PC-3 (cell line): ENCODE measurements around the genes MSH2, FBXO11, STON1 and GTF2A1L.

DNA sequence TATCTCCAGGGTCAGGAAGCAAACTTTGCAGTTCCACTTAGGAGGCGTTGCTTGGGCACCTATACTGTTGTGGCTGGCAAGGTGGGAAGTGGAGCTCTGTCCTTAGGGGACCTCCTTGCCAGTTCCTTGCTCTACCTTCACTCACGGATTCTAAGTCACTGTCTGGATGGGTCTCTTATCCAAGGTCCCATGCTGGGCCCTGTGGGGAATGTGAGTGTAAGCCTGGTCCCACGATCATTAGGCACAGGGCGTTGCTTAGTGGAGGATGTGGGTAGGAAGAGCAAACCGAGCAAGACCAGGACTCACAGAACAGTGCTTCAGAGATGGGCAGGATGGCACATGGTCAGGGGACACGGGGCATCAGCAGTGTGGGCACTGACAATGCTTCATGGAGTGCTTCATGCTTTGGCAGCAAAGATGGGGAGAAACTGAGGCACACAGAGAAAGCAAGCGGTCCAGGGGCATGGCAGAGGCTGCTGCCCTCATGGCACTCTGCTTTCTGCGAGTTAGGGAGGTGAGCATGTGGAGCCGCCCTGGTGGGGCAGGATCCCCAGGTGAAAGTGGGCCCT is 104.8 kb downstream of the TTC7A start:
- RAMPAGE, long total RNA, result no peak

DNA sequence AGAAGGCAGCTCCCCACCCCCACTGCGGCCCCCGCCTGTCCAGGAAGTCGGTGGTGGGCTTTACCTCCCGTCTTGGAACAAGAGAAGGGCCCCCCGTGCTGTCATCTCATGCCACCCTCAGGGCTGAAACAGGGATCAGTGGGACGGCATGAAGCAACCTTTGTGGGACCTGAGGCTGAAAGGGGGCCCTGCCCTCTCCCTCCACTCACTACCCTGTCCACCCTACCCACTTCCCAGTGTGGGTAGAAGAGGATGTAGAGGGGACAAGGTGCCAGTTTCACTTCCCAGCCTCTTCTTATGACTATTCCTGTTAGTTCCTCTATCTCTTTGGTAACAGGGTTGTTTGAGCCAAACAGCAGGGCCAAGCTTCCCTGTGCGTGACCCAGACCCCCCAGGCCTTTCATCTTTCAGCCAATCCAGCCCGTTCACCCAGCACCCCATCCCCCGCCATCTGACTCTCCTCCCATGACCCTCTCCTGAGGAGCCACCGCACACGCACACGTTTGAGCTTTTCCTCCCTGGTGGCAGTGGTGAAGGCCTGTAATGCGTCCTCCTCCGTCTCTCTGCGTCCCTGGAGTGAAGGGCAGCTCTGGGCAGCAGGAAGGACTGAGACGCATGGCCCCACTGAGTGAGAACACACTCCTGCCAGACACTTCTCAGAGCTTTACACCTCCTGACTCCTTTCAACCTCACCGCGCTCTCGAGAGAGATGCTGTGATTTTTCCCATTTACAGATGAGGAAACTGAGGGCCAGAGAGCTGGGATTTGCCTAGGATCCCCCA is 82.3 kb downstream of the STPG4 start:
- RAMPAGE, long total RNA, result no peak

DNA sequence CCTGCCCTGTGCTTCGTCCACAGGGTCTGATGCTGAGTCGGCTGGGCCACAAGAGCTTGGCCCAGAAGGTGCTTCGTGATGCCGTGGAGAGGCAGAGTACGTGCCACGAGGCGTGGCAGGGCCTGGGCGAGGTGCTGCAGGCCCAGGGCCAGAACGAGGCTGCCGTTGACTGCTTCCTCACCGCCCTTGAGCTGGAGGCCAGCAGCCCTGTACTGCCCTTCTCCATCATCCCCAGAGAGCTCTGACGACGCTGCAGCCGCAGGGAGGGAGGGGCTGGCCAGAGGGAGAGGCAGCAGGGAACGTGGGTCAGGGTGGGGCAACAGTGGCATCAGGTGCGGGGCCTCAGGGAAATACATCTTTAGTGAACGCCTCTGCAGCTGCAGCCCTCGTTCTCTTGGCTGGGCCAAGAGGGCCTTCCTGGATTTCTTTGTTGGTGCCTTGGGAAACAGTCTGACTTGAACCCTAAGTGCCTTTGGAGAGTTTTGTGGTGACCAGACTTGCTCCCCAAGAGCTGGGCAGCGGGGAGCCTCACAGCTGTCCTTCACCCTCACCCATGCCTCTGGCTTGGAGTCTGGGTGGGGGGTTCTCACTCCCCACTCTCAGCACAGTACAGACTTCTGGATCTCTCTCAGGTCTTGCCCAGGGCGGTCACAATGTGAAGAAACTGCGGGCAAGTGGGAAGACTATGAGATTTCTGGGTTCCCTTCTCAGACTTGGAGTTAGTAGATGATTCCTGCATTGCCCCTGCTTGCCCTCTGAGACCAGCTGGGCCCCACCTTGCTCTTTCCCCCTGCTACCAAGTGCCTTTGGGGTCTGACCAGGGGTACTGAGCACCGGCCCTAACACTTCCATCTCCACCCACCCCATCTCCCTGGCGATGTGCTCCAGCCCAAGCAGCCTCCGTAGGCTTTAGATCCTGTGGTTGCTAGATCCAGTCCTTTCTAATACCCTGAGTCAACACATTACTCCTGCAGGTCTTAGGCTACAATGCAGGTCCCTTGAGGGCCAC is 81.1 kb downstream of the STPG4 start:
- RAMPAGE, long total RNA, result no peak

- RAMPAGE, long total RNA, result no peak
These were observed 79.7 kb downstream of the STPG4 start for GRCh38 chr2:47075295-47075877.

DNA sequence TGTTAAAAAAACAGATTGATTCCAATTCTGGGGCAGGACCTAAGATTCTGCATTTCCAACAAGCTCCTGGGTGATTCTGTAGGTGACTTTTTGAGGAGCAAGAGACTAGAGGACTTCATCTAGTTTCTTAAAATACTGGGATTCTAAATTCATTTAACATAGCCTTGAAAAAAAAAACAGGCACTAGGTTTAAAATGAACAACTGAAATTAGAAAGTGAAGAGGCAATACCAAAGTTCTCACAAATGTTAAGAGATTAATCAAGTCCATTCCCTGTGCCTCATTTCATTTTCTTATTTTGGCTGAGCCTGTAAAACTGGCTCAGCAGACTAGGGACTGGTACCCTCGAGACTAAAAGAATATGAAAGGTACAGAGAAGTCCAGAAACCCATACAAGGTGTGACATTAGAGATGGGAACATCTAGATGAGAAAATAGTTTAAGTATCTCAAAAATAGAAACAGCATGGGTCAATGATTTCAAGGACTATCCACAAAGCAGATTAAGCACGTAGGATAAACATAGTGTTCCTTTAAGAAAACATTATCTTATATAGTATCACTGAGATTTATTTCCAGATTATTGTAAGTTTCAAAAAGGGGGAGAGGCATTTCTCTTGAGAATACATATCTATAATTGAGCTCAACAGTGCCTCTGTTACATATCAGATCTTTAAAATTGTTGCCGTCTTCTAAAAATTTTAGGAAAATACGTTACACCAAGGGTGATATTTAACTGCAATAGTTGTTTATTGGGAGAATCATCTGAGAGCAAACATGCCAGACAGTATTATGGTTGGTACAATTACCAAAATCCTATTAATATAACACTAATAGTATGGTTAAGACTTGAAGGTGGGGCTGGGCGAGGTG is 2.4 kb upstream of the STPG4 start:
- RAMPAGE, long total RNA, result no peak

- RAMPAGE, long total RNA, result no peak
These were observed at the start of gene MSH2 for GRCh38 chr2:47402478-47403768. Gene MSH2 (plus strand): TSS chr2:47403156.

GRCh38 chr2:47403769-47404208 is 833 bp downstream of the MSH2 start:
- RAMPAGE, long total RNA, result no peak

DNA sequence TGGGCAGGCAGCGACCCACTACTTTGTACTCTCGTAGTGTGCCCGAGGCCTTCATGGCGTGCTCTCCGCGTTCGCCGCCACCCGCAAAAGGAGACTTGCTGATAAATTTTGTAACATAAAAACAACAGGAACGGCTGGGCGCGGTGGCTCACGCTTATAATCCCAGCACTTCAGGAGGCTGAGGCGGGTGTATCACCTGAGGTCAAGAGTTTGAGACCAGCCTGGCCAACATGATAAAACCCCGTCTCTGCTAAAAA is 91.8 kb upstream of the MSH6 start:
- RAMPAGE, long total RNA, result no peak

DNA sequence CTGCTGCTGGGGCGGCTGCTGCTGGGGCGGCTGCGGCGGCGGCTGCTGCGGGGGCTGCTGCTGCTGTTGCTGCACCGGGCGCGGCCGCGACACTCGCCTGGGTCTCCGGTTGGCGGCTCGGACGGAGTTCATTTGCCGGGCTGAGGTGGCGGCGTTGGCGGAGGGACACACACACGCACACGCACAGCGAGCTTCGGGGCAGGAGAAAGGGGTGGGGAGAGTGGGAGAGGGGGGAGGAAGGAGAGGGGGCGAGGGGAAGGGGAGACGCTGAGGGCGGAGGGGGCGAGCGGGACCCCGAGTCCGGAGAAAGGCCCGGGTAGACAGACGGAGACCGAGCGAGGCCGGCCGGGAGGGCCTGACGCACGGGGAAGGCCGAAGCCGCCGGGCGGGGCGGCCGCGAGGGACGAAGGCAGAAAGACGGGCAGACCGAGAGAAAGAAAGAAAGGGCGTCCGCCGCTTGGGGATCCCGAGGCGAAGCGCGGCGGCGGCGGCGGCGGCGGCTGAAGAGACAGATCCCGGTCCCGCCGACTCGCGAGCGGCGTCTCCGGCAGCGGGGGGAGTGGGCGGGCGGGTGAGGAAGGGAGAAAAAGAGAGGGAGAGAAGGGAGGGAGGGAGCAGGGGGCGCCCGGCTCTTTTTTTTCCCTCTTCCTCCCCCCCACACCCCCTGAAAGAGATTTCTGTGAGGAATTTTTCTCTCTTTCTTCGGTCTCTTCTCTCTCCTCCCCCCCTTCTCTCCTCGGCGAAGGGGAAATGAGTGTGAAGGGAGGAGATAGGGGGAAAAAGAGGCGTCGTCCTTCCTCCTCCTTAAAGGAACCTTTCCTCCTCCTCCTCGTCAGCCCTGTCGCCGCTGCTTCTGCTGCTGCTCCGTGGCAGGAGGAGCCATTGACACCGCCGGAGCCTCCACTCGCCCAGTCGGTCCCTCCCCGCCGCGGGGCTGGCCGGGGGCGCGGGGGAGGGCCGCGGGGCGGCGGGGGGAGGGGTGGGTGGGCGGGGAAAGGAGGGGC is at the start of gene FBXO11:
Gene FBXO11 (minus strand): TSS at position 910 of the 1,004 bp plus-strand sequence.
- RAMPAGE, long total RNA, result no peak

- RAMPAGE, long total RNA, result no peak
These were observed 100.4 kb upstream of the FOXN2 start for GRCh38 chr2:48214053-48214571.

- RAMPAGE, long total RNA, result no peak
These were observed 61.2 kb upstream of the FOXN2 start for GRCh38 chr2:48253335-48253663.

- RAMPAGE, long total RNA, result no peak
These were observed at the start of gene STON1 for GRCh38 chr2:48529645-48530928. Gene STON1 (plus strand): TSS chr2:48530154.

DNA sequence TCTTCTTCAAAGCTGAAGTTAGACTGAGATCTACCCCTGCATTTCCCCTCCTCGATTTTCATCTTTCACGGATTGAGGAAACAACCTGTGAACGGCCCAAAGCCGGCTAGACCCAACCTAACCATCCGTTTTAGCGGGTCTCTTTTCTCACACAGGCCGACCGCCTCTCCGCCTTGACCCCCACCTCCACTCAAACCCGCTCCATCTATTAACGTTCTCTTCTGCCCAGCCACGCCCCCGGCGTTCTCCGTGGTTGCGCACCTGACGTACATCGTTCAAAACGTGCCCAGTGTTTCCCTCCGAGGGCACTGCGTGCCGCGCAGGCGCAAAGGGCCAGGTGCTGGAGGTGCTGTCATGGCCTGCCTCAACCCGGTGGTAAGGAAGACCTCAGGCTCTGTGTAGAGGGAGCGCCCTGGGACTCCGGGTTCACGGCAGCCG is at the start of gene GTF2A1L:
Gene GTF2A1L (plus strand): TSS at position 336 of the 438 bp plus-strand sequence.
- RAMPAGE, long total RNA, result no peak

DNA sequence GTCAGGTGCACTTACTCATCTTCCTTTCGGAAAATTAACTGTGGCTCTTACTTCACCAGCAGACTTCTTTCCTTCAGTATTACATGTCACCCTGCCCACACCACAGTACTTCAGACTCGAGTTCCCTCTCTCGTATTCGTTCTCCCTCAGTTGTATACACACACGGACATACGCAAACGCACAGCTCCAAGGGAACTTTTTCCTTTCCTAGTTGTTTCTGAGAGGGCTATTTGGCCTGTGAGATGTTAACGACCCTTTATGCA is 761 bp downstream of the ERLEC1 start:
- RAMPAGE, long total RNA, result no peak

- RAMPAGE, long total RNA, result no peak
These were observed 1.0 kb downstream of the ERLEC1 start for GRCh38 chr2:53787937-53788153.

DNA sequence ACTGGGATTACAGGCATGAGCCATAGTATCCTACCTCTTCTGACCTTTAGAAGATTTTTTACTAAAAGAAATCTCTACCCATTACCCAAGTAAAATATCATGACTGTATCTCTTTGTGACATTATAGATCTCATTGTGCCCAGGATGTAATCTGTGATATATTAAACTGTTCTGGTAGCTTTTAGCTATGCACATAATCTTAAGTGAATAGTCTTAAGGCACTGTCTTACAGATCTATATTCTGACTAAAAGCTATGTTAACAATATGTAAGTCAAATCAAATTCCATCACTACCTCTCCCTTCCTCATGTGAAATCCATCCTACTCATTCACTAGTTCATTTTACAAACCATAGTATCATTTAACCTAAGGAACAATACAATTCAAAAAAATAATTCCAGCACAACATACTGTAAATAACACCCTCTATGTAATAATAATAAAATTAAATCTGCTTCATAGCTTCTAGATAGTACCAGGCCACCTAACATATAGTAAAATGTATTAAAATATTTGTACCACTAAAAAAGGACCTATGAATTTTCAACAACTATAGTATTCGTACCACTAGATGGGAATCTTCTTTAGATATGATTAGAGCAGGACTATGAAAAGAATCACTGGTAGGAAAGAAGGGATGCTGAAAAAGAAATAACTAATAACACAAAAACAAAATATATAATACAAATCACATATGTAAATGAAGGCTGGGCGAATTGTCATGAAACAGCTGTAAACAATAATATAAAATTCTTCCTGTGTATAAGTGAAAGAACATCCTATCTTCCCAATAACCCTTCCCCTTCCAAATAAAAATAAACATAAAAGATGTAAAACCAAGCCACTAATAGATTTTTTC is 53.2 kb upstream of the GPR75 start:
- RAMPAGE, long total RNA, result no peak

DNA sequence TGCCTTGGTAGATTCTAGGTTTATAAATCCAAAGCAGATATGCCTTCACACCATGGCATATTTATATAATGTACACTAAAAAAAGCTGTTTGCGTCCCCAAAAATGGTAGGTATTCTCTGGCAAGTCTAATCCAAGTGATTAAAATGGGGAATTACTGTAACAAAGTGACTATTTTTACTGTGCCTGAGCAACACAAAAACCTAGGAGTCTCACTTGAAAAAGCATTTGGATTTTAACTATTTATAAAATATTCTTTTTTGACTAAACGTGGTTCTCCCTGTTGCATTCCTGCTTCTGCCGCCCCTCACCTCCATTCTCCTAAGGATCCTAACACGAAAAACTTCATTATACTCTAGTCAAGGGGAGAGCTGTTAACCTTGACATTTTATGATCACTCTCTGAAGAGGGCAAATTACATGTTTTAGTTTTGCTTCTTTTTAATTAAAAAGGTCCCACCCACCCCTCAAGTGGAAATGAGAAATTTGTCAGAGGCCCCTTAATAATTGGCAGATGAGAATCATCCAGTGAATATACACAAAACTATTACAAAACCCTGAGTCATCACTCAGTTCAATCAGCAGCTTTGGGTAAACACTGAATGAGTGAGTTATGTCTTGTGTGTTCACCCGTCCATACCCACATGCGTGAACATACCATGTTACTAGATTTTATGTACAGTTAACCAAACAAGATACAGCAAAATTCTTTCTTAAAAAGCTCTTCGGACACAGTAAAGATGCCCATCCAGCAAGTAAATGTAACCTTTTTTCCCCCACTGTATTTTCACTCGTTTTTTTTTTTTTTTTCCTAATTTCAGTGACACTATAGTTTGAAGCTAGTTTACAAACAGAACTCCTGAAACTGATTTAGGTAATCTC is 1.7 kb downstream of the PSME4 start:
- RAMPAGE, long total RNA, result no peak

GRCh38 chr2:54313077-54313649 is 17.5 kb upstream of the C2orf73 start:
- RAMPAGE, long total RNA, result no peak

DNA sequence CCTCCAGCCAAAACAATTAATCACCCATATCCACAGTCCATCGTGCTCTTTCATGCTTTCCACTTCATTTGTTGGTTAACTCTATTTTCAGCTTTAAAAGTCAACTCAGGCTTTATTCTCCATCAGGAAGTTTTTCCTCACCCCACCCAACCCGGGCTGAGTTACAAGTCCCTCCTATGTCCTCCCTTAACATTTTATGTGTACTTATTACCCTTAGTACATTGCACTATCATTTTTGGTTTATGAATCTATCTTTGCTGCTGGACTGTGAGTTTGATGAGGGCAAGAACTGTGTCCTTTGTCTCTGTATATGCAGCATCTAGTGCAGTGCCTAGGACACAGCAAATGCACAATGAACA is 27.6 kb upstream of the SPTBN1 start:
- RAMPAGE, long total RNA, result no peak

GRCh38 chr2:54438251-54438650 is 17.9 kb upstream of the SPTBN1 start:
- RAMPAGE, long total RNA, result no peak